Left ventricle myocardium (tissue), 1 donor: ENCODE data around the gene CAPS2.

DNA sequence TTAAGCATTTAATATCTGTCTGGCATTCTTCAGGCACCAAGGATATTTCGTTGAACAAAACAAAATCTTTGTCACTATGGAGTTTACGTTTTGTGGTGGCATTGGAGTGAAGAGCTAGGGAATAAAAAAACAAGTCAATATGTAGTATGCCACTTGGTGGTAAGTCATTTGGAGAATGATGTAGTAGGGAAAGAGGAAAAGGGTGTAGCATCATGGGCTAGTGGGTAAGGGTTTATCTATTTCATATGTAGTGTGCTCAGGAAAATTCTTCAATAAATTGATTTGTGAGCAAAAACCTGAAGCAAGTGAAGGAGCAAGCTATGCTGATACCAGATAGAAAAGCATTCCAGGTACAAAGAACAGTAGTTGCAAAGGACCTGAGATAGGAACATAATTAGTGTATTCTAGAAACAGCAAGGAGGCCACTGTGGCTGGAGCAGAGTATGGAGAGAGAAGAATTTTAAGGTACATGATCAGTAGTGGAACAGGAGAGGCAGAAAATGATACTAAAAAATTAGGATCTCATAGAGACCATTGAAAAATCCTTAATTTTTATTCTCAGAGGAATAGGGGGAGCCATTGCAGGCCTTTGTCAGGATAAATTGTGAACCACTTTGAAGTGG is 41.8 kb upstream of the CCT2 start:
- PRO-cap = no peak

DNA sequence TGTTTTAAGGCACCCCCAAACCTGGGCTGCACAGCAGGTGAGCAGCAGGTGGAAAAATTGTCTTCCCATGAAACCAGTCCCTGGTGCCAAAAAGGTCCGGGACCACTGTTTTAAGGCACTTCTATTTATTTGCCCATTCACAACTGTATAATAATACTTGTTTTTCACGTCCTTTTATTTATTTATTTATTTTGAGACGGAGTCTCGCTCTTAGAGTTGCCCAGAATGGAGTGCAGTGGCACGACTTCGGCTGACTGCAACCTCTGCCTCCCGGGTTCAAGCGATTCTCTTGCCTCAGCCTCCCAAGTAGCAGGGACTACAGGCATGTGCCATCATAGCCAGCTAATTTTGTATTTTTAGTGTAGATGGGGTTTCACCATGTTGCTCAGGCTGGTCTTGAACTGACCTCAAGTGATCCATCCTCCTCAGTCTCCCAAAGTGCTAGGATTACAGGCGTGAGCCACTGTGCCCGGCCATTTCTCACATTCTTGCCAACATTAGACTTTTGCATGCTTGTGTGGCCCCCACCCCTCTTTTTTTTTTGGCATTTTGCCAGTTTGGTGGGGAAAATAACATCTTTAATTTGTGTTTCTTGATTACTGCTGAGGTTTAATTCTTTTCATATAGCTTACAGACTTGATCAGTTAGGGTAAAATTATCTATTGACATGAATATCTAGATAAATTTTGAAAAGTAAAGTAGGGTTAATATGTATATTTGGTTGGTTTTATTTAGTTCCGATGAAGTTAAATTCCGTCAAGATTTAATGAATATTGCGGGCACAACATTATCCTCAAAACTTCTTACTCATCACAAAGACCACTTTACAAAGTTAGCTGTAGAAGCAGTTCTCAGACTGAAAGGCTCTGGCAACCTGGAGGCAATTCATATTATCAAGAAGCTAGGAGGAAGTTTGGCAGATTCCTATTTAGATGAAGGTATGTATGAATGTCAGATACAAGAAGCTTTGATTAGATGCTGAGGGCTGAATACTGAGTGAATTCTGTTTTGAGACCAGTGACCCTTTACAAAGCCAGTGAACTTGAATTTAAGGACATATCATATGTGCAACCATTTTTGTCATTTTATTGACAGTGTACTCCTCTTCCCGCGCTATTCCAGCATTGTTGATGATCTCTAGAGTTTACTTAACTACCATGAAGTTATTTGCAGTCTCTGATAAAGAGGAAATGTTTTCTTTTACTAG is 3.9 kb downstream of the CCT2 start:
- PRO-cap = no peak

GRCh38 chr12:69610193-69610392 is 614 bp downstream of the LRRC10 start:
- PRO-cap = unidirectional peak, plus-strand start at chr12:69610299; unidirectional peak, plus-strand start at chr12:69610322

DNA sequence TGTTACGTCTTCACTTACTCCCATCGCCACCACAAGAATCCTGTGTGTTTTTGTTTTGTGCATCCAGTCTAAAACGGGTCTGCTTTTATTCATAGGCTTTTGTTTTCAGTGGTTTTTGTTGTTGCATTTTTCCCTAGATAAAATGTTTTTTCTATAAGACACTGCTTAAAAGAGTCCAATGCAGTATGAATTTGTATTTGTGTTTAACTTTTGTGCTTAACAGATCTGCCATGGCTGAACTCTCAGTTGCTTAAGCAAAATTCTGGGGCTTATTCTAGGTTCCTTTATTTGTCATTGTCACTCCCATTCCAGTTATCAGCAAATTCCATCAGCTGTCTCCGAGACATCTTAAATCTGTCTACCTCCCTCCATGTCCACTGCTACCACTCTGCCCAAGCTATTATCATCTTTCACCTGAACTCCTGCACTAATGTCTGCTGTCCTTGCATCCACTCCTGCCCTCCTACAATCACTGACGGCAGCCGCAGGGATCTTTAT is 5.0 kb upstream of the MYRFL start:
- PRO-cap = no peak

DNA sequence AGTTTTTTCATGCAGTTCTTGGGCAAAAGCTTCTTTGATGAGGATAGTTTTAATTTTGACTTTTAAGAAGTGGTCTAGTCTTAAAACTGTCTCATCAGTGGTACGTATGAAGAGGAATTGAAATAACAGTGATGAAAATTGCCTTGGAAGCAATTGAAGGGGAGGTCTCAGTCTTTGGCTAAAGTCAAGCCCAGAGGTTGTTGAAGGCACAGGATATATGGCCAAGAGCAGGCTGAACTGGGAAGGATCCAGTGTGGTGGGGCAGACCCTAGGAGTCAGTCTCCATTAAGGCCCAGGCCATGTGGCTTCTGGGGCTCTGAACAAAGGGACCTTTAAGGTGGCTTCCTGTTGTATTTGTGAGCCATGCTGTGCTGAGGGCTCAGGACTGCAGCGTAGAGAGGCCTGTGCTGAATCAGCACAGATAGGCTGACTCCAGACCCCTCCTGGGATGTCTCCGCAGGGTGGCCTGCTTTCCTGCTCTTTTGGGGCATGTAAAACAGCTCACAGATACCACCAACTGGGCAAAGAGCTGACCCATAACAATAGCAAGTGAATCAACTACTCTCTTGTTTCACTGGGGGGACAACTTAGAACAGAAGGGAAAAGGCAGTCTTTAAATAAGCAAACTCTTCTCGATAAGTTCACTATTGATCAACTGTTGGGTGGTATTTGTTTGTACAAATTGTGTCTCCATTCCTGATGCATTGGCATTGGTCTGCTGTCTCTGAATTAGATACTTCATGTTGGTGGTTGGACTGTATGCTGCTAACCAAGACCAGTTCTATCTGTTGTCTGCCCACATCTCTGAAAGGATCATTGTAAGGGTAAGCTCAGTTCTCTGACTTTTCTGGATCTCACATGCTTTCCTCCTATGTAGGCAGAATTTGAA is 71.6 kb downstream of the MYRFL start:
- PRO-cap = no peak

DNA sequence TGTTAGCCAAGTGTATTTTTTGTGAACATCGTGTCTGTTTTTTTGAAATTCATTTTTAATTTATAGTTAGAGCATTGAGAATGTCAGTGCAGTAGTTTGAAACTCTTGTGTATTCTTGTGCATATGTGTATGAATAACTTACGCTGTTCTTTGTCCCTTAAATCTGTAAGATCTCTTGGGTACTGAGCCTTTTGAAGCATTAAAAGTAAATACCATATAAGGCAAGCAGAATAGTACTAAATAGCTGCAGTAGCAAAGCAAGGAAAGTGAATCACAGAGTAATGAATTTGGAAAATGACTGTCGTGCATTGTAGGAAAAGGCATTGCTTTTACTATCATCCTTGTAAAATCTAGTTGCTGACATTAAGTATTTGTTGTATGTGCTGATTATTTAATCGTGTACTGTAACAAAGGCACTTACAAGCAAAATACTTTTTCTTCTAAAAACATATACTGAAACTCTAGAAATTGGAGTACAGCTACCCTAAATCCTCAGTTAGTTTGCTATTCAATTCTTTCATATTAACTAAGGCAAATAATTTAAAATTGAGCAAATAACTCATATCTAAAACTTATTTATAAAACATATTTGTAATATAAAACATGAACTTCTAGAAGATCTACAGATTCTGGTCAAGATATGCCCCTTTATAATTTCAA is 12.2 kb downstream of the CNOT2 start:
- PRO-cap = no peak

GRCh38 chr12:70324155-70324671 is 41.9 kb upstream of the KCNMB4 start:
- PRO-cap = no peak

- PRO-cap = no peak
These were observed 88.0 kb downstream of the PTPRB start for GRCh38 chr12:70549286-70549605.

- PRO-cap = no peak
These were observed 53.8 kb downstream of the PTPRB start for GRCh38 chr12:70583399-70583811.

- PRO-cap = no peak
These were observed 28.1 kb downstream of the PTPRB start for GRCh38 chr12:70609061-70609535.

- PRO-cap = no peak
These were observed 2.8 kb upstream of the TSPAN8 start for GRCh38 chr12:71160488-71161018.

GRCh38 chr12:71699260-71699628 is 13.4 kb downstream of the TMEM19 start:
- PRO-cap = no peak

DNA sequence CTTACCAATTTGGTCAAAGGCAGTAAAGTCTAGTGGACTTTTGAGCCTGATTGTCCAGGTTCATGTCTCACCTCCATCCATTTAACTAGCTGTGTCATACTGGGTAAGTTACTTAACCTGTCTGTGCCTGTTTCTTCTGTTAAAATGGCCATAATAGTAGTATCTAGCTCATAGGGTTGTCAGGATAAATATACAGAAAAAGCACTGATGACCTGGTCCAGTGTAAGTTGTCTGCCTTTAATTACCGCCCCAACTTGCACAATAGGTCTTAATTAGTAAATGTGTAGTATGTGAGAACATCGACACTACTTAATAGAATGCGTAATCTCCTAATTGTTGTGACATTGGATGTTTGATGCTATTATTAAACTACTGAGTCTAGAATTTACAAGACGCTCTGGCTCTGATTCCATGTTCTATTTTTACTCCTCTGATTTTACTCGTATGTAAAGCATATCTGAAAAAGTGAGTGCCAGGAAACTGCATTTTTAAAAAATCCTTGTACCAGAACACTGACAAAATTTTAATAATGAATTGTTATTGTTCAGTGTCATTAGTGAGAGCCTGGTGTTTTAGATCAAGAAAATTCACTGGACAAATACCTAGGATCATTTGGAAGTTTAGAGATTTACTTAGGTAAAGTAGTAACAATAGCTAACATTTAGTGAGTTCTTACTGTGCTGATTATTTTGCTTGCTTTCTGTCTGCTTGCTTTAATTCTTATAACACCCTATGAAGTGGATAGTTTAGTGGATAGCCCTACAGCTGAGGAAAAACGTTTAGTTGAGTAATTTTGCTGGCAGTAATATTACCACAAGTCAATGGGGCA is 1.7 kb downstream of the RAB21 start:
- PRO-cap = unidirectional peak, minus-strand start at position 243 of the sequence

DNA sequence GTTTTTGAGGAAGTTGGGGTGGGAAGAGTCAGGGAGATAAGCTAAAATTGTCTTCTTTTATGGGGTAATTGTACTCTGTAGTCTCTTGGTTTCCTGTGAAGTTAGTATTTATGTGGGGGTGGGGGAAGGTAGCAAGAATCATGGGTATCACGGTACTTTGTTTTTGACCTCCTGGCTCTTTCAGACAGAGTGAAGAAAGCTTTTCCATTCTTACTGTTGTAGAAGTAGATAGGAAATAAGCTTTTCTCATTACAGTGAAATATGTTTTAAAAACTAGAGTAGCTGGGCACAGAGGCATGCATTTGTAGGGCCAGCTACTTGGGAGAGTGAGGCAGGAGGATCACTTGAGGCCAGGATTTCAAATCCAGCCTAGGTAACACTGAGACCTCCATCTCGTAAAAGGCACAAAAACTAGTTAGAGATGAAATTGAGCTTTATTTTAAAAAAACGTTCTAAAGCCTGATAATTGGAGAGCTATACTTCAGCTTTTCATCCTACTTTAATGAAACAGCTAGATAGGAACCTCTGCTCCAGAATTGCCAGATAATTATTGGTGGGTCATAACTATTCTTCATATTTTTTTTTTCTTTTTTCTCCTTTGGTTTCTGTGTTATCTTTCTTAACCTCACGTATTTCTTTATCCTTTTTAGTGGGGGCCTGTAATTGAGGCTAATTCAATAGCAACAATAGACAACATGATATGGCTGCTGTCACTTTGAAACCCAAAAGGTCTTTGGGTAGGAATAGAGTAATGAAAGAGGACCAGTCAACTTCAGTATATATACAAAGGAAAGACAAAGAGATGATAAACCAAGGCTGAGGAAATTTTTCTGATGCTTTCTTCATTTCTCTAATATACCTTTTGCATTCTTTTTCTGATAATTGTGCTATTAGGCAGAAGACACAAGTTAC is 33.3 kb downstream of the RAB21 start:
- PRO-cap = no peak

GRCh38 chr12:71865104-71865516 is 25.6 kb downstream of the TBC1D15 start:
- PRO-cap = no peak

GRCh38 chr12:72255465-72255868 is 16.7 kb upstream of the TRHDE start:
- PRO-cap = no peak

- PRO-cap = no peak
These were observed 366.8 kb upstream of the ATXN7L3B start for GRCh38 chr12:74170517-74171547.

GRCh38 chr12:74508660-74509803 is 28.6 kb upstream of the ATXN7L3B start:
- PRO-cap = no peak

GRCh38 chr12:75329885-75330523 is at the start of gene CAPS2:
CAPS2 (minus strand) TSS chr12:75330324.
- PRO-cap = bidirectional peak, plus-strand start at chr12:75330213, minus-strand start at chr12:75330338

DNA sequence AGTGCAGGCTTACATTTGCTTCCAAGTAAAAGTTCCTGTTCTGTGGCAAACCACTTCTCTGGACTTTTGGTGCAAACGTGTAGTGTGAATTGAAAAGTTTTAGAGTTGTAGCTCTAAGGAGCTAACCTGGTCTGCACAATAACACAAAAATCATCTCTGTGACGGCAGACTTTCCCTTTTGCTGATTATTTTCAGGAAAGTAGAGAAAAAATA is 2.4 kb upstream of the GLIPR1 start:
- PRO-cap = no peak